ENCODE data around the genes REN and GOLT1A.

- PRO-cap, 2 experiments: peak in 2 of 2 experiments; most common plus-strand start chr1:202462528 (in 2)
Observed at GRCh38 chr1:202462455-202462614, 113.8 kb downstream of the PPP1R12B start.

GRCh38 chr1:202531974-202532590, 178.2 kb downstream of the SYT2 start:
- PRO-cap, 2 experiments: peak in 1 of 2 experiments; most common plus-strand start chr1:202532226 (in 1)

GRCh38 chr1:202756058-202756823, 46.0 kb upstream of the SYT2 start:
- PRO-cap, 2 experiments: no peak in any of the 2 experiments

DNA sequence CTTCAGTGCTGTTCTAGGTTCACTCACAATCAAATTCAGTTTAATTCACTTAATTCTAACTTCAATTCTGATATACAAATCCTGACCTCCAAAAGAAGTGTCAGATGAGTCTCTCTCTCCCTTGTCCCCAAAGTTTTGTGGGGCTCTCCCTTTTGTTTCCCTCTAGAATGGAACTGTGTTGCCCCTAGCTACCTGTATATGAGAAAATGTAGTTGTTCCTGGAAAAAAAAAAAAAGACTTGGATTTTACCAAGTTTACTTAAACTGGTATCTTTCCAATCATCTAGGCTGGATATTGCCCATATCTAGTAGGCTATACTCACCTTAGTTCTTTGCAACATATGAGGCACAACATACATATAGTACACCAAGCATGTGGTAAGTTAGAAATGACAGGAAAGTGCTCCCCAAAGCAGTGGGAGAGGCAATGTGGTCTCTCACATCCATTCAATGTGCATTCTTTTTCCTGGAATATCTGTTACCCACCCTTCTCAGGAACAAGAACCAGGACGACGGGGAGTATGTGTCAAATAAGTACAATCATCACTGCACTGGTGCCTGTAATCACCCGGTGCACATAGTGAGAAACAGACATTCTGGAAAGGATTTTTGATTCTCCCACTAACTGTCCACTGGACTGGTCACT, 3.0 kb upstream of the RABIF start:
- PRO-cap, 2 experiments: no peak in any of the 2 experiments

- PRO-cap, 2 experiments: no peak in any of the 2 experiments
Observed at GRCh38 chr1:202958681-202959009, 533 bp upstream of the ADIPOR1 start.

DNA sequence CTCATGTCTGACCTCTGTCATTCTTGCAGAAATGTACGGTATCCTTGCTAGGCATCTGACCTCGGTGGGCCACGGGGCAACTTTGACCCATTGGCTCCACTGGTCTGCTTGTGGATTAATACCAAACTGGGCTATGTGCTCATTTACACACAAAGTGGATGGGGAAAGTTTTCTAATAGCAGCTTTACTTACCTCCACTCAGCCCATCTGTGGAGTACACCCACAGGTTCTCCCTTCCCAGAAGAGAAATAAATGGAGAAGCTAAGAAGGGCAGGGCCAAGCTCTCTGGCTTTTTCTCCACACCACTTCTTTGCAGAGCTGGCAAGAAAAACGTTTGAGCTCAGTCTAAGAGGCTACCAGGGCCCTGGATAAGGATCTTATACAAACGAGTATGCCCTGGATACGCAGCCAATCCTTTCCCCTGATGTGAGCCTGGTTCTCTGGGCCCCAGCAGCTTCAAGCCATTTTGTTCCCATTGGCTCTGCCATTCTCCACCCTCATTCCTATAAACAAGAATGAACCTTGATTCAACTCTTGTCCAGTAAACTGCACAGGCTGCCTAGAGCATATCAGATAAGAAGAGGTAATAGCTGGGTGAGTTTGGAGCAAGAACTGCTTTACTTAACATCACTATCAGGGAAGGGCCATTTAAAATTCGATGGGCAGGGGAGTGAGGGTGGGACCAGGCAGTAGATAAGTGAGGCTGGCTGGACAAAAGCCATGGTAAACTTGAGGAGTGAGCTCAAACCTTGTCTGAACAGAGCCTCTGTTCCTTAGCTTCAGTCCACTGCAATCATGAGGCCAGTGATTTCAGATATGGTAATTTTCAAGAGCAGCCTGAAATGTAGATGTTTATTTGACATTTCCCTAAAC, 11.2 kb downstream of the BTG2 start:
- PRO-cap, 2 experiments: no peak in any of the 2 experiments

GRCh38 chr1:203322670-203323315, 17.5 kb downstream of the BTG2 start:
- PRO-cap, 2 experiments: peak in 2 of 2 experiments; most common plus-strand start chr1:203322916 (in 1); most common minus-strand start chr1:203322845 (in 1)

DNA sequence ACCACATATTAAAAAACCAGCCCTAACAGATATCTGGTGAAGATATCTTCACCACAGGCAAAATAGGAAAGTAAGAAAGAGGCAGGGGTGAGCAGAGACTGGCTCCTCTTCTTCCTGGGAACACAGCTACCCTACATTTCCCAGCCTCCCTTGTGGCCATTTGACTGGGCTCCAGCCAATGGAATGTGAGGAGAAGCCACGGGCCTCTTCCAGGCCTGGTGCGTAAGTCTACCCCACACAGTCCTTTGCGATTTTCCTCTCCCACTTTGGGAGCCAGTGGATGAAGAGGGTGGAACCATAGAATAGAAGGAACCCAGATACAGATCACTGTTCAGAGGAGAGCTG, 21.8 kb upstream of the FMOD start:
- PRO-cap, 2 experiments: no peak in any of the 2 experiments

DNA sequence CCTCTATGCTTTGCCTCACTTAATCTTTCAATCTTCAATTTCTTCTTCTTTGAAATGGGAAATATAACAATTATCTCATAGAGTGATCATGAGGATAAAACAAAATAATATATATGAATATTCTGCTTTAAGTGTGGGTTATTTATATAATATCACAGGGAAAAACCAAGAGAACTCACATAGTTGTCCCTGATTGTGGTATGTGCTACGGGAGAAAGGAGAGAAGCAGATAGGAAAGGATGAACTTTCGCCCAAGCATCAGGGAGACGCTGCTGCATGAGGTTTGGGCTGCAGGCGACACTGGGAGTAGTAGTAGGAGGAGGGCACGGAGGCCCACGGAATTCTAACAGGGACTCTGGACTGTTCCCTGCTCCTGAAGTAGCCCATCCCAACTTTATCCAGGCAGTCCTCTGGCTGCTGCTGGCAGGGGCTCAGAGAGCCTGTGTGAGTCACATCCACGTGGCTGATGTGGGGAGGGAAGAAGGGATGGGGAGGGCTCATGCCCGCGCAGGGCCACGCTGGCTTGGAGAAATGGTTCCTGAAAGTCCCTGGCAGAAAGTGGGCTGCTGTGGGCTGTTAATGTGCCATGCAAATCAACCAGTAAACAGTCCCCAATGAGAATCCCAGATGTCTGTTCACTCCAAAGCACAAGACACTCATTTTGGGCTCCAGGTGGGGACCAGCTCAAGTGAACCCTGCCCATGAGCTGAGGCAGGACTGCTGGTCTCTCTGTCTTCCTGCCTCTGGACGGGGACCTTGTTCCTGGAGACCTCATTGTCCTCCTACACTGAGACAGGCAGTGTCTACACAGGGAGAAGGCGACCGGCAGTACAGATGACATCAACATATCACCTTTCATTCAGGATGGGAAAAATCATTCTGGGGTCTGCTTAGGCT, 57.5 kb upstream of the FMOD start:
- PRO-cap, 2 experiments: peak in 1 of 2 experiments; most common plus-strand start position 527 of the sequence (in 1); most common minus-strand start position 396 of the sequence (in 1)

- PRO-cap, 2 experiments: peak in 2 of 2 experiments; most common plus-strand start chr1:203629721 (in 2); most common minus-strand start chr1:203629584 (in 1)
Observed at GRCh38 chr1:203629211-203630392, 3.0 kb downstream of the ATP2B4 start.

- PRO-cap, 2 experiments: no peak in any of the 2 experiments
Observed at GRCh38 chr1:203658126-203658483, 31.5 kb downstream of the ATP2B4 start.

DNA sequence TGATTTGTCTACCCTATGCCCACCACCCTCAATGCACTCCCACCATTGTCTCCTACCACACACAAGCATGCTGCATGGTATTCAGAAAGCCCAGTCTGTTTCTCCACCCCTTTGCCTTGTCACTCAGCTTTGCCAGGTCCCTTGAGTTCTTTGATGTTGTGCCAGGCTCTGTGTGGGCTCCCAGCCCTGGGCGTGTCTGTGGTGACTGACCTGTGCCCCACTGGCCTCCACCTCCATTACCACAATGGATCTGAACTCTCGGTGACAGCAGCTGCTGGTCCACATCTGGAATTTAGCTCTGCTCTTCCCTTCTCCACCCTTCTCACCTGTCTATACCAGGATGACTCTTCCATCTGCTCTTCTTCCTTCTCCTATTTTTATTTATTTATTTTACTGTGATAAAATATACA, 35.0 kb downstream of the ATP2B4 start:
- PRO-cap, 2 experiments: no peak in any of the 2 experiments

- PRO-cap, 2 experiments: no peak in any of the 2 experiments
Observed at GRCh38 chr1:204108237-204109268, 35.6 kb downstream of the SOX13 start.

GRCh38 chr1:204166259-204166583, at the start of gene REN:
REN (minus strand) TSS chr1:204166337.
- PRO-cap, 2 experiments: no peak in any of the 2 experiments

GRCh38 chr1:204213567-204214763, at the start of gene GOLT1A:
GOLT1A (minus strand) TSS chr1:204213988.
- PRO-cap, 2 experiments: no peak in any of the 2 experiments

DNA sequence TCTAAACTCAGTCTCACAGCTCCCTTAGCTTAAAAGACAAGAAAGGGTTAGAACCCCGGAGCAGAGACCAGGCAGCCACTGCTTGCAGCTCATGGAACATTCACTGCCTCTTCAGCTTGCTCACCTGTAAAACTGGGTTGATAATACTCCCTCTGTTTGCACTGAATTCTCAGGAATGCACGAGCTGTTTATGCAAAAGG, 41.0 kb upstream of the GOLT1A start:
- PRO-cap, 2 experiments: no peak in any of the 2 experiments

GRCh38 chr1:204284252-204284596, 70.4 kb upstream of the GOLT1A start:
- PRO-cap, 2 experiments: peak in 1 of 2 experiments; most common plus-strand start chr1:204284506 (in 1); most common minus-strand start chr1:204284348 (in 1)

DNA sequence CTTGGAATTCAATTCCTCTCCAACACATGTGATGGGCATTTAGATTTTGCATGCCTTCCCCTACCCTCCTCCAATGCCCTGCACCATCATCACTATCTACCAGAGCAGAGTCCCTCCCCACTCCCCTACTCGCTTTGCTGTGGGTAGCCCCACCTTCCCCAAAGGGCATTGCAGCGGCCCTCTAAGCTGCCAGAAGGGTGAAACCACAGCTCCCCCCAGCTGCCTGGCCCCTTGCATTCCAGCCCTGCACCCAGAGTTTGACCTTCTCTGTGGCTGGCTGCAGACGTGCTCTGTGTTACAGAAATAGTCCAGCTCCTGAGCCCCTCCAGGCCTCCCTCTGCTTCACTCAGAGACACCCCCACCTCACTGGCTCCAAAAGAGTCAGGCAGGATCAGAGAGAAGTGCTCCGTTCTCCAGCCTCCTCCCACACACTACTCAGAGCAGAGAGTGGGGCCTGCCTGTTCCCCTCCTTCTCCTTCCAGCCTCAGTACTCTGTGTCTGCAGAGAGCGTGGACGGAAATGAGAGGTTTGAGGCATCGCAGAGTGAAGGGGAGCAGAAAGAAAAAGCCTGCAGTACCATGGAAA, 63.3 kb downstream of the PLEKHA6 start:
- PRO-cap, 2 experiments: no peak in any of the 2 experiments

GRCh38 chr1:204307105-204308229, 52.3 kb downstream of the PLEKHA6 start:
- PRO-cap, 2 experiments: no peak in any of the 2 experiments

DNA sequence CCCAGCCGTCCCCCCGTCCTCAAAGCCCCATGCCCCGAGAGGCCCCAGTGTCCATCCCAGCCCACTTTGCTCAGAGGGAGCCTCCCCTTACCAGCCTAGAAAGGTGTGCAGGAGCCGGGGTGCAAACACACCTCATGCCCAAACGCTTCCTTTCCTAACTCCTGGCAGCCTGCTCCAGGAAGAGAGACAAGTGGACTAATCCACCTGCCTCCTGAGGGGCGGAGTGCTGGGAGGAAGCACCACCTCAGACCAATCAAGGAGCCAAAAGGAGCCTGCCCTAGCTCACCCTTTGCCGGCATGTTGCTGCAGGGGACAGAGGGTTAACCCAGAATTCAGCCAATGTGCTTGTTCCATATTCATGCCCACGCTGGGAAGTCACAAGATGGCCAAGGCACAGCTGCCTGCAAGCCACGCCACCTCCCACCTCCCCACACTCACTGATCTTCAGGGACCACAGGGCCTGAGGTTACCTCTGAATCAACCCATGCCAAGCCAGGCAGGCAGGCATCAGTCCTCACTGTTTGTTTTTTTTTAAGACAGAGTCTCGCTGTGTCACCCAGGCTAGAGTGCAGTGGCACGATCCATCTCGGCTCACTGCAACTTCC, 27.8 kb downstream of the PLEKHA6 start:
- PRO-cap, 2 experiments: no peak in any of the 2 experiments